H4 (cell line): Measurements from ENCODE around the genes CMTM2, CMTM4, DYNC1LI2, NAE1 and B3GNT9.

- RAMPAGE, long total RNA, result no peak
These were observed 18.6 kb upstream of the BEAN1 start for GRCh38 chr16:66408117-66409244.

- RAMPAGE, long total RNA, result no peak
These were observed 38.9 kb downstream of the TK2 start for GRCh38 chr16:66510868-66511667.

GRCh38 chr16:66521575-66522646 is 28.0 kb downstream of the TK2 start:
- RAMPAGE, long total RNA, result no peak

- RAMPAGE, long total RNA, result no peak
These were observed 18.7 kb downstream of the TK2 start for GRCh38 chr16:66531238-66531623.

DNA sequence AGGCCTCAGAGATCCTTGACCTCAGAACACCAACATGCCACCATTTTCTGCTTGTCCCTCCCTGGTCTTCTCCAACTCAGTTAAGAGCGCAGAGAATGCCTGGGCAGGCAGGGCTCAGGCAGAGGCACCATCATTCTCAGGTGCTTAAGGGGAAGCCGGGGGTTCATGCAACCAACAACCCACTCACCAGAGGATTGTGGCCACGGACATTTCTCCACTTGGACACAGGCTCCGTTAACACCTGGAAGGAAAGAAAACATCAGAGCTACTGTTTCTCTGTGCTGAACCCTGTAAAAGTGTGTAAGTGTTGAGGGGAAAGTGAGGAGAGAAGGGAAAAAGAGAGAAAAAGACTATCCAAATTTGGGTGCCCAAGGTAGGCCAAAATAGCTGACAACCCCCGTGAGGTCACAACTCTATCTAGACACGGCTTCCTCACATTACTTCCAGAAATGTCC is 13.1 kb downstream of the TK2 start:
- RAMPAGE, long total RNA, result no peak

- RAMPAGE, long total RNA, result no peak
These were observed at the start of gene CMTM2 for GRCh38 chr16:66579335-66579535. Gene CMTM2, plus strand, starts transcription at chr16:66579463.

DNA sequence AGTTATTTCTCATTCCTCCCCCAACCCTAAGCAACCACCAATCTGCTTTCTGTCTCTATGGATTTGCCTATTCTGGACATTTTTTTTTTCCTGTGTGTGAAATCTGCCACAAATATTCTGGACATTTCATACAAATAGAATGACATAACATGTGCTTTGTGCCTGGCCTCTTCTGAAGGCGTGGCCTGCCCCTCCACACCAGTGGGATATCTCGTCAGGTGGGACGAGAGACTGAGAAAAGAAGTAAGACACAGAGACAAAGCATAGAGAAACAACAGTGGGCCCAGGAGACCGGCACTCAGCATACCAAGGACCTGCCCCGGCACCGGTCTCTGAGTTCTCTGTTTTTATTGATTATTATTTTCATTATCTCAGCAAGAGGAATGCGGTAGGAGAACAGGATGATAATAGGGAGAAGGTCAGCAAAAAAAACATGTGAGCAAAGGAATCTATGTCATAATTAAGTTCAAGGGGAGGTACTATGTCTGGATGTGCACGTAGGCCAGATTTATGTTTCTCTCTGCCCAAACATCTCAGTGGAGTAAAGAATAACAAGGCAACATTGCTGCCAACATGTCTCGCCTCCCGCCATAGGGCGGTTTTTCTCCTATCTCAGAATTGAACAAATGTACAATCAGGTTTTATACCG is 23.2 kb downstream of the CMTM3 start:
- RAMPAGE, long total RNA, result no peak

- RAMPAGE, long total RNA, result no peak
These were observed at the start of gene CMTM4 for GRCh38 chr16:66696186-66697129. Gene CMTM4, minus strand, starts transcription at chr16:66696743.

GRCh38 chr16:66722672-66723949 is 26.6 kb upstream of the CMTM4 start:
- RAMPAGE, long total RNA, result no peak

DNA sequence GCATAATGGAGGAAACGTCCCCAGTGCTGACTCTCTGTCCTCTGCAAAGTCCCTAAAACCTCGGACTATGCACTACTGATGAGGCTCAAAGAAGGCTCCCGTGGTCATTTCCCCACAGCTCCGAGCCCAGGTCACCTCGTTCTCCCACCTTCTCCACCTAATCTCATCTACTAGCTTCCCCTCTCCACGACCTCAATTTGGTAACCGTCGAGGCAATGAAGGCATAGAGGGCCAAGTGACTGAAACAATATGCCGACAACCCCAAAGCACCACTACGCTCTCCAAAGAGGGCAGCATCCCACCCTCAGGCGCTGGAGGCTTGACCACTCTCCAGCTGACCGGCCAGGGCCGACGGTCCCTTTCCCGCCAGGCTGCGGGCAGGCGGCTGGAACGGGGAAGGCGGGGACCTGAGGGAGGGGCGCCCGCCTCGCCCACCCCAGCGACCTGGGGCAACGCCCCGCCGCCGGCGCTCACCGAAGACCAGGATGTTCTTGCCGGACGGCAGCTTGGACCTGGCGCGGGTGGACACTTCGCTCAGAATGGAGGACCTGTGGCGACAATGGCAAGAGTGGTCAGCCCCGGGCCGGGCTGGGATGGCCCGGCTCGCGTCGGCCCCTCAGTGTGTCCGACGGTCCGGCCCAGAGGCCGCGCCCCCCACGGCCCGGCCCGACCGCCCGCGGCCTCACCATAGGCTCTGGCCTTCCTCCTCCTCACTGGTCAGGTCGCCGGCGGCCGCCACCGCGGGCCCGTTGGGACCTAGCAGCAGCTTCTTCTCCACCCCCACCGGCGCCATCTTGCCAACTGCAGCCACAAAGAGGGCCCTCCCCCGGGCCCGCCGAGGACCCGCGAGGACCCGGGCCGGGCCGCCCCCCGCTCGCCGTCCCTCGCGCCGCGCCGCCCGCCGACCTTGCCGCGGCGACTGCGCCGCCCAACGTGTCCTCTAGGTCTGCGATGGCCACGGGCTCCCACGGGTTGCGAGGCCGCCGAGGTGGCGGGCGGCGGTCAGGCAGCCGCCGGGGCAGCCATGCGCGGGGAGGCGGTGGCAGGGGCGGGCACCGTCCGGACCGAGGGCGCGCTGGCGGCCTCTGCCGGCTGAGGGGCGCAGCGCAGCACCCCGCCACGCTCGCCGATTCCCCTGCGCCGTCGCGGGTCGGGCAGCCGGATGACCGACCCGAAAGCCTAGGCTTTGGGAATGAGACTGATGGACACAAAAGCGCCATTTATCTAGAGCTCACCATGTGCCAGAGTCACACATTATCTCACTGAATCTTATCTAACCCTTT is at the start of gene DYNC1LI2:
Gene DYNC1LI2 (minus strand): TSS at position 811 of the 1,283 bp plus-strand sequence.
- RAMPAGE, long total RNA, result start-site peak on the minus strand centred at position 809 of the sequence, 8 bp wide, 147 reads

DNA sequence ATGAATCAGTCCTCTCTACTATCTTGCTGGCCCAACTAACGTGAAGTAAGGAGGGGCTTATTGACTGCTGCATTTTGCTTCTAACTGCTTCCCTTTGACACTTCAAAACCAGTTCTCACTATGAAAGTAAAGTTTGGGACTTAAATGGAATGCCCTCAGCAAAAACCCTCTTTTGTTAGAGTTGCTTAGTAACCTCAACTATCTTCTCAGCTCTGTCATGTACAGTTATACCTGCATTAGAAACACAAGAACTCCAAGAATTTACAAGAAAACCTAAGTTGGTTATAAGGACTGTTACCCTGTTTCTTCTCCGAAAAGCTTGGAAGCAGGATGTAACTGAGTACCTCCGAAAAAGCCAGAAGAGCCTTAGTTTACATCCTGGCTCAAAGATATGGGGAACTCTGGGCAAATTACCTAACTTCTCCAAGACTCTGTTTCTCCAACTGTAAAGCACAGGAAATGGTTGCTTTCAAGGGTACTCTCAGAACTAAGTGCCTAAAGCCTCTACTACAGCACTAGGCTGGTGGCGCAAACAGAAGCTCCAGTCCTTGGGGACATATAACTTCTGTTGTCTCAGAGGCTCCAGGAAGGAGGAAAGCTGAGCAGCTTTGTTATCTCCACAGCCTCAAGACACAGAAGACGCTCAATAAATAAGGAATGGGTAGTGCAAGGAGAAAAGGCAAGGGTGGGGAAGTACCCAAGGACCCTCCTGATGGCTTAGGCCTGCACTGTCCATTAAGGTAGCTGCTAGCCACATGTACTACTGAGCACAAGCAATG is 1.5 kb downstream of the NAE1 start:
- RAMPAGE, long total RNA, result no peak

DNA sequence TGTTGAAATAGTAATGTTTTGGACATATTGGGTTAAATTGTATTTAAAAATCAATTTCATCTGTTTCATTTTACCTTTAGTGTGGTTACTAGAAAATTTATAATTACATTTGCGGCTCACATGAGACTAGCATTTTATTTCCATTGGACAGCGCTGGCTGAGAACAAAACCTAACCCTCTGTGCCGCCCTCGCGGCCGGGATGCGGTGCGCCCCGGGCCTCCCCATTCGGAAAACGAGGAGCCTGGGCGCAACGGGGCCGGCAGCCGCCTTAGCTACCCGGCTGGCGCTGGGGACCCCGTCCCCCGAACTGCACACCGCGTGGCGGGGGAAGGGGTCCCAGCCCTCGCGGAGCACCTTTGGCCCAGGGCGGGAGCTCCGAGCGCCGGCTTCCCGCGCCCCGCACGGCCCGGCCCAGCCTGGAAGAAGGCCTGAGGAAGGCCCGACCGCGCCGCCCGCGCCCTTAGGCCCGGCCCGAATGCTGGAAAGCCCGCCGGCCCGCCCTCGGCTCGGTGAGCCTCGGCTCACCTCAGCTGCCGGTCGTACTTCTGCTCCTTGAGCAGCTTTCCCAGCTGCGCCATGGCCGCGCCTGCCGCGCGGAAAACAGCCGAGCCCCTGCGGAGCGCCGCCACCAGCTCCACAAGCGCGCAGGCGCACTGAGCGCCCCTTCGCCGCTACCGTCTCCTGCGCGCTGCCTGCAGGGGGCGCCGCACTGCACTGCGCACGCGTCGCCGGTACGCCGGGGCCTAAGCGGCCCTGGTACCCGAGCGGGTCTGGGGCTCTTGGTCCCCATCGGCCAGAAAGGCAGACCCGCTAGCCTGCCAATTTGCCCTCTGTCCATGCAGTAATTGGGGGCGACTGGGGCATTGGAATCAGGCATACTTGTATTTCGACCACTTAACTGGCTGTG is at the start of gene NAE1:
Gene NAE1 (minus strand): TSS at position 656 of the 908 bp plus-strand sequence.
- RAMPAGE, long total RNA, result start-site peak on the minus strand centred at position 622 of the sequence, 48 bp wide, 755 reads

GRCh38 chr16:66906902-66907630 is 11.6 kb downstream of the CDH16 start:
- RAMPAGE, long total RNA, result no peak

- RAMPAGE, long total RNA, result no peak
These were observed 7.7 kb downstream of the CDH16 start for GRCh38 chr16:66911042-66911347.

GRCh38 chr16:66922971-66924115 is 2.0 kb downstream of the RRAD start:
- RAMPAGE, long total RNA, result no peak

GRCh38 chr16:66927917-66928693 is 2.8 kb upstream of the RRAD start:
- RAMPAGE, long total RNA, result no peak

DNA sequence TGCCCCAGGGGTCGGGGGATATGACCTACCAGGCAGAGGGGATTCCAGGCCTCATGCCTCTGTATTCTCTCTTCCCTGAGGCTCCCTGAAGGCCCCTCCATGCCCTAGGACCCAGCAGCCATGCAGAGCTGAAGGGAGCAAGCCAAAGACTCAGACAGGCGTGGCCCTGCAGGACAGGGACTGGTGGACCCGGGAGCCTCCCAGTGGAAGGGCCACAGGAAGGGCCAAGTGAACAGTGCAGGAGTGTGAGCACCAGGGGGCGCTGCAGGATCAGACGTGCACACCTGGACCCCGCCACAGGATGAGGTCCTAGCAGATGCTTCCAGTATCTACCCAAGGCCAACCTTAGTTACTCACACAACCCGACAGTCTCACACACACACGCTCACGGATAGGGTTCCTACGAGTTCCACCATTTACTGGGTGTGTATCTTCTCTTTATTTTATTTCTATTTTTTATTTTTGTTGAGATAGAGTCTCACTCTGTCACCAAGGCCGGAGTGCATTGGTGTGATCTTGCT is 10.7 kb upstream of the CES4A start:
- RAMPAGE, long total RNA, result no peak

DNA sequence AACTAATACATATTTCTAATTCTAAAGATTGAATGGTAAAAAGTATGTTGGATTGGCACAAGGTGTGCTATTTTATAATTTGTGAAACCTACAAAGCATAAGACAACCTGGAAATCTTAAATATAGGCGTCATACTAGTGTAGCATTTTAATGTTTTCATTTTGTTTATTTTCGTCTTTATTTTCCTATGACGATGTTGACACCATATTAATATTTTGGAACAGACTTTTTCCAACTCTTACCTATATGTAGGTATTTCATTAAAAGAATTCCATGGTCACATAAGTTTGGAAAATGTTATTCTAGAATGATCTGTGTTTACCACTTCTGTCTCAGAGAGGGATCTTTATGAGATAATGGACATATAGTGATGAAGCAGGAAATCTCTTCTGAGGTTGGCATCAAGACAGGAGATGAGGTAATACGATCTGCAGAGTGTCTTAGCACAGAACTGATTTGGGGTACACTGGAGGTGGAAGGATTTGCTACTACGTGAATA is 5.3 kb downstream of the CBFB start:
- RAMPAGE, long total RNA, result no peak

DNA sequence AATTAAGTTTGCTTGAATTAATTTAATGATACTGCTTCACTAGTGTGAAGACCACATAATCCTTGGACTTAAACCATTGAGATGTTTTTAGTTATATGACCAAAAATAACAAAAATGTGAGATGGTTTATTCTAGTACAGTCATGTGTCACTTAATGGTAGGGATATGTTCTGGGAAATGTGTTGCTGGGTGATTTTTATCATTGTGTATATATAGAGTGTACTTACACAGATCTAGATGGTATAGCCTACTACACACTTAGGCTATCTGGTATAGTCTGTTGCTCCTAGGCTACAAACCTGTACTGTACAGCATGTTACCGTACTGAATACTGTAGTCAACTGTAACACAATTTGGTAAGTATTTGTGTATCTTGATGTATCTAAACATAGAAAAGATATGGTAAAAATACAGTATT is 10.0 kb downstream of the CBFB start:
- RAMPAGE, long total RNA, result no peak

DNA sequence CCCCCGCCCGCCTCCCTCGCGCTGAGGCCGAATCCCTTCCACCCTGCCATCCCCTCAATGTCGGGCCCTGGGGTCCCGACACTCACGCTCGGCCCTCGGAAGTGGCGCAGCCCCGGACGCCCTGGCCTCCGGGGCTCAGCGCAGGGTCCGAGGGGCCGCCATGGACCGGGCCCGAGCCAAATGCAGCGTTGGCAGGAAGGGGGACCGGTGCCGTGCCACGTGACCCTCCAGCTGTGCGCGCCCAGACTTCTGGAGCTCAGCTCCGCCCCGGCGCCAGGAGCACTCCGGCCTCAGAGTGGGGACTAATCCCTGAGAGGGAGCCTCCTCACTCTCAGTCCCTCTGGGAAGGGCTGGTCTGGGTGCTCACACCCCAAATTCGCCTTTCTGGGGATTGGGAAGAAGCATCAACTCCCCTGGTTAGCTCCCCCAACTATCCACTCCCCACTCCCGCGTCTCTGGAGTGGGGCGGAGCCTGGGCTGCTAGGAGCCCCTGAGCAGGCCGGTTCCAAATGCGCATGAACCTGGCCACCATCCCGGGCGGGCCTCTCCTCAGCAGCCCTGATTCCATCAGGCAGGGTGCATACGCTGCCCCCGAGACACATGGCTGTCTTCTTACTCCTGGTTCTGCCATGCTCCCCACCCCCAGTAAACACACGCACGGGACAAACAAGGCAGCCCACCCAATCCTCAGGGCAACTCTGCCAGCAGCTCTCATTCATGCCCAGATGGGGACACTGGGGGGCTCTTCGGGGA is at the start of gene B3GNT9:
Gene B3GNT9 (minus strand): TSS at position 220 of the 753 bp plus-strand sequence.
- RAMPAGE, long total RNA, result no peak